Measurements from ENCODE around the genes C3orf33, TIPARP, LXN and RARRES1.

GRCh38 chr3:152376610-152377314, 108.0 kb downstream of the MBNL1 start:
- PRO-cap: no peak
- RAMPAGE, long total RNA, 2 experiments: no peak in any of the 2 experiments

- PRO-cap: no peak
- RAMPAGE, long total RNA, 2 experiments: no peak in any of the 2 experiments
These were observed 184.7 kb upstream of the P2RY1 start for GRCh38 chr3:152650223-152650645.

DNA sequence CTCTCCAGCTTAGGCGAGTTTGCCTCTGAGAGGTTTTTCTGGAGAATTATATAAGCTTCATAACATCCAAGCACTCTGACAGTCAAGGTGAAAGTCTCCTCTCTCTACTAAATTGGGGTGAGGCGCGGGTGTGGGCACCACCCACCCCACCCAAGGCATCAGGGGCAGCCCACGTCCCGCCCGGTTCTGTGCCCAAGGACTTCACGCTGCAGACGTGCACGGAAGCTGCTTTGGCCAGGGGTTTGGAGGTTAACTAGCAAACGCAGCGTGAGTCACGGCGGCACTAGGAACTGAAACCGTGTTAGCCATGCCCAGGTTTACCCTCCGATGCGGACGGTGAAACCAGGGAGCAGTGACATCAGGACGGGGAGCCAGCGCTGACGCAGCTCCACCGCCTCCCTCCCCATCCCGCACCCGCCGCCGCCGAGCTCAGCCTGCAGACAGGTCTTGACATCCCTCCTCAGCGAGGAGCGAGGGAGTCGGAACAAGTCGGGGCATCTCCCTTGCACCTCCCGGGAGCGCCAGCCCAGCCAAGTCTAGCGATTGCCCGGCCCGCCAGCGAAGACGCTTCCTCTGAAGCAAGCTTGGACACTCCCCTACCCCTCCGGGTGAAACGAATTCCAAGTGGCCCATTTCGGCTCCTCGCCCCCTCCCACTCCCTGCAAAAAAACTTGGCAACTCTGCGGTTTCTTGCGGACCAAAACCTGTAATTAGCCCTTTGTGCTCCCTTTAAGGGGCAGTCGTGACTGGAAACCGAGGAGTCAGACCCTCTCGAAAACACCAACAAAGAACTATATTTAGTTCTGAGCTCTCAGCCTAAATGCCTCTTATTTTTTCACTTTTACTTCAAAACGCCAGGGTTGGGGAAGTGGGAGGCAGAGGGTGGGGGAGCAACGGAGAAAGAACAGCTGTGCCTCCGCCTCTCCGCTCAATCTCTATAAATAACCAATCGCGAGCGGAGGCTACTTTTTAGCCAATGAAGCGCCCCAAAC, 1.4 kb upstream of the RAP2B start:
- PRO-cap: bidirectional peak, plus-strand start at position 259 of the sequence, minus-strand start at position 216 of the sequence; bidirectional peak, plus-strand start at position 355 of the sequence, minus-strand start at position 292 of the sequence; bidirectional peak, plus-strand start at position 524 of the sequence, minus-strand start at position 538 of the sequence; unidirectional peak, minus-strand start at position 566 of the sequence; bidirectional peak, plus-strand start outside the sequence, minus-strand start at position 943 of the sequence
- RAMPAGE, long total RNA, 2 experiments: no peak in any of the 2 experiments

GRCh38 chr3:153541818-153542329, 379.8 kb downstream of the RAP2B start:
- PRO-cap: no peak
- RAMPAGE, long total RNA, 2 experiments: no peak in any of the 2 experiments

DNA sequence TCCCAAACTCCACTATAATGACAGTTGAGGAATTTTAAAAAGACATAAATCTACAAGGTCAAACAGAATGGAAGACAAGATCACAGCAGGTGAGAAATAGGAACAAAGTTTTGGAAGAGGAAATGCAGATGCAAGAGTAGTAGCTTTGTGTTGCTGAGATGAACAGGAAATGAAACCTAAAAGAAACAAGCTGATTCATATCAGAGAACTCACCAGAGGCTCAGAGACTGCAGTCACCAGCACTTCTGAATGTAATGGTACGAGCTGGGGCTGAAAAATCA, 459.9 kb downstream of the RAP2B start:
- PRO-cap: no peak
- RAMPAGE, long total RNA, 2 experiments: no peak in any of the 2 experiments

DNA sequence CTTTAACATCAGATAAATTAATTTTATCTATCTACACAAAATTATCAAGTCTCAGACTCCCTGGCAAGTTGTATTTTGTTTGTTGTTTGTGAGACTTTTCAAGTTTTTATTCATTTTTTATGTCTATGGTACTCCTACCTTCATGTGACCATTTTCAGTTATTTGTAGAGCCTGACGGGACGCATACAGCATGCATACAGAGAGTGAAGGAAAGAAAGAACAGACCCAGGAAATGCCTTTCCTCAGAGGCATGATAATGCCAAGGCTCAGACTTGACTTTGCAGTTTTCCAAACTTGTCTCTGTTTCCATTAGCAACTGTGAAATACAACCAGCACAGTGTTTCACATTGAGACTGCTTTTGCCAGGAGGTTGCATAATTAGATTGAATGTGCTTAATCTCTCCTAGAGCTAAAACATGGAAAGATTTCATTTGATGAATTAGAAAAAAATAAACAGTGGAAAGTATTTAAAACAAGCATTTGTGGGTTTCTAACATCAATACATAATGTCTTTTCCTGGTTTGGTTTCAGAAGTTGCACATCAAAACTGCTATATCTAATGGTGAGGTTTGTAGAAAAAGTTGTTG, 60.6 kb upstream of the ARHGEF26 start:
- PRO-cap: unidirectional peak, minus-strand start at position 205 of the sequence
- RAMPAGE, long total RNA, 2 experiments: no peak in any of the 2 experiments

DNA sequence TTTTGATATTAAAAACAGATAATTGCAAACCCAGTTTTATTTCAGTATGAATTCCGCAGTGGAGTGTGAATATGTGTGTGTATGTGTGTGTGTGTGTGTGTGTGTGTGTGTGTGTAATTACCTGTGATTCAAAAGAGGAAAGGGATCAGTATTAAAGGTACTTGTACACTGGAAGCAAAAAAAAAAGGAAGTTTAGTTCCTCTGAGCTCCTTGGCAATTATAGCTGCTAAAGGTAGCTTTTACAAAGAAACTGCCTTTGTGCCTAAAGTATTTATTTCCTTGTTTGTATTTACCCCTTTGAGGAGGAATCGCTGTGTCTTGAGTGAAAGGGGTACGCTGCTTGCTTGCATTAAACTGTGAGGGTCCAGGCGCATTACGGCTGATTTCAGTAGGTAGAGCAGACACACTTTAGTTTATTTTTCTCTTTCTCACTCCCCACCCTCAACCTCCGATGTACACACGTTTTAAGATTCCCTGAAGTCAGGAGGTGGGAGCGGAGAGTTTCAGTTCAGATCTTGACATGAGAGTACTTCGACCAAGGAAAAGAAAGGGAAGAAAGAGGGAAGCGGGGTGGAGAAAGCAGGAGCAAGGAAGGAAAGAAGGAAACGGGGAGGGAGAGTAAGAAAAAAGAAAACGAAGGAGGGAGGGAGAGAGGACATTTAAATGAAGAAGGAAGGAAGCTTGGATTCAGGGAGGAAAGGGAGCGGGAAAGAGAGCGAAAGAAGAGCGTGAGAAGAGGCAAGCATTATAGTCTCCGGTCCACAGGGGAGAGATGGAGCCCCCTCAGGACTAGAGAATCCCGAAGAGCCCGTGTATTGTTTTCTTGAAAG, 1.3 kb upstream of the MME start:
- PRO-cap: no peak
- RAMPAGE, long total RNA, 2 experiments: no peak in any of the 2 experiments

DNA sequence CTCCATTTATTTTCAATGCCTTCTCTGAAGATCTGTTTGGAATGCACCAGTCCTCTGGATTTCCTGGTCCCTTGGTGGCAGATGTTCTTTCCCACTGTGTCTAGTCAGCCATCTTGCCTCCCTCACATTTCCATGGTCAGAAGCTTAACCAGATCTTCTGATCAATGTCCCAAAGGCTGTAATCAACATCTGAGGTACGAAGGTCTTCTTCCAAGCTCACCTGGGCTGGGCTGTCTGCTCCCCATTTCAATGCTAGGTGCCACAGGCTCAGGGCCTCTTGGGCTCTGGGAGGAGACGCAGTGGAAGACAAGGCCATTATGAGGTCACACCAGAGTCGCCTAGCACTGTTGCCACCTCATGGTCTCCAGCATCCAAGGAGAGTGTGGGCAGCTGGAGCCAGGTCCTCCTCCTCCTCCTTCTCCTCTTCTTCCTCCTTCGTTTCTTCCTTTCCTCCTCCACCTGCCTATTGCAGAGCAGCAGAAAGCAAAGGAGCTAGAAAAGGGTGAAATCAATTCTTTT, 52.8 kb downstream of the STRIT1 start:
- PRO-cap: no peak
- RAMPAGE, long total RNA, 2 experiments: no peak in any of the 2 experiments

GRCh38 chr3:155805474-155806617, at the start of gene C3orf33:
TSS of gene C3orf33 (minus strand) at chr3:155806278.
- PRO-cap: unidirectional peak, minus-strand start at chr3:155806268
- RAMPAGE, long total RNA, 2 experiments: no peak in any of the 2 experiments

- PRO-cap: no peak
- RAMPAGE, long total RNA, 2 experiments: no peak in any of the 2 experiments
These were observed 10.4 kb upstream of the KCNAB1 start for GRCh38 chr3:156109907-156110397.

DNA sequence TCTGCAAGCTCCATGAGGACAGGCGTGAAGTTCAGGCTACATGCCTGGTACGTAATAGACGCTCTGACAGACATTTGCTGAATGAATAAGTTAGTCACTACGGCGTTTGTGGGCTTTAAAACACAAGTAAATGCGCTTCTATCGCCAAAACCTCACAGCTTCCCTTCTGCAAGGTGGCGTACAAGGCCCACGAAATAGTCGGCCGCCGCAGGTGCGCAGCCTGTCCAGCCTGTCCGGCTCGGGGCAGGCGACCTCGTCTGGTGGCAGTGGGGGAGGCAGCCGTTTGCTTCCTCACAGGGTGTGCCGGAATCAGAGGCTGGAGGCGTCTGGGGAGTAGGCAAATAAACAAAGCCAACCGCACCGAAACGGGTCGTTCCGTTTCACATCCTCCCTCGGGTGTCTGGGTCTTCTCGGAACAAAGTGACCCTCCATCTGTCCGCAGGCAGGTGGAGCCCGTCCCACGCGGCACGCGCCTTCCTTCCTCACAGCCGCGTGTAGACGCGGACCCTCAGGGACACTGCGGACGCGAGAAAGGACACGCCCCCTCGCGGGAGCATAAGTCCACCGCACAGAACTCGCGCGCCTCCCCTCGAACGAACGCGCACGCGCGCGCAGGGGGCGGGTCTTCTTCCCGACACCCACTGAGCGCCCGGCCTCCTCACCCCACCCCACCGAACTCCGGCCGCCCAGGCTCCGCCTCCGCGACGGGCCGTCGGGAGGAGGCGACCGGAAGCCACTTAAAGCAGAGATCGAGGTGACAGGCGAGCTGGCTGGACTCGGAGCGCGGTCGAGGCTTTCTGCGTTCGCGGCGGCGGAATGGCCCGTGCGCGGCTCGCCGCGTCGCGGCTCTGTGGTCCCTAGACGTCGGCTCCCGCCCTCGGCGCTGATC, at the start of gene TIPARP:
Gene TIPARP, plus strand, starts transcription at position 745 of the 889 bp plus-strand sequence.
- PRO-cap: bidirectional peak, plus-strand start at position 319 of the sequence, minus-strand start at position 259 of the sequence; bidirectional peak, plus-strand start at position 745 of the sequence, minus-strand start at position 534 of the sequence
- RAMPAGE, long total RNA, 2 experiments: start-site peak on the plus strand in 2 of 2 experiments, centred at positions 774 to 775 of the sequence, 1,204 to 1,630 reads per replicate; start-site peak on the minus strand in 2 of 2 experiments, centred at position 532 of the sequence, 21 to 31 reads per replicate

DNA sequence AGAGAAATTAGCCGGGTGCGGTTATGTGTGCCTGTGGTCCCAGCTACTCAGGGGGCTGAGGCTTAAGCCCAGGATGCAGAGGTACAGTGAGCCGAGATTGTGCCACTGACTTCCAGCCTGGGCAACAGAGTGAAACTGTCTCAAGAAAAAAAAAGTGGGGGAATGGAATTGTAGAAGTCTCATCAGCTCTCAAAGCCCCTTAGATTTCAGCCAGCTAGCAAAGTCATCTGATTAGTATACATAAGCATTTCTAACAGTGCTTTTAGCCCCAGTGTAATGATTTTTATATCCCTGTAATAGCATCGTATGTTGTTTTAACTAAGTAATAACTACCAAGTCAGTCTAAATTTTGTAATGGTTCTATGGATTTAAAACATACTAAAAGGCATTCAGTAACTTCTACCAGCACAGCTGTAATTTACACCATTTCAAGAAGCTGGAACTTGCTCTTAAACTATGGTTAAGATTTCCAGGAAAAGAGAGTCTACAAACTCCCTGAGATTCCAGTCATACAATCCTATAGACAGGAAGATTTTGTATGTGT, 33.4 kb downstream of the TIPARP start:
- PRO-cap: no peak
- RAMPAGE, long total RNA, 2 experiments: no peak in any of the 2 experiments

- PRO-cap: no peak
- RAMPAGE, long total RNA, 2 experiments: no peak in any of the 2 experiments
These were observed 159.6 kb downstream of the LEKR1 start for GRCh38 chr3:156985775-156986084.

GRCh38 chr3:157045281-157045948, 114.5 kb downstream of the CCNL1 start:
- PRO-cap: no peak
- RAMPAGE, long total RNA, 2 experiments: no peak in any of the 2 experiments

- PRO-cap: no peak
- RAMPAGE, long total RNA, 2 experiments: no peak in any of the 2 experiments
These were observed 72.0 kb downstream of the CCNL1 start for GRCh38 chr3:157087765-157088438.

- PRO-cap: no peak
- RAMPAGE, long total RNA, 2 experiments: no peak in any of the 2 experiments
These were observed 23.1 kb downstream of the CCNL1 start for GRCh38 chr3:157136640-157137366.

GRCh38 chr3:157532318-157533005, 29.2 kb upstream of the VEPH1 start:
- PRO-cap: no peak
- RAMPAGE, long total RNA, 2 experiments: no peak in any of the 2 experiments

- PRO-cap: unidirectional peak, minus-strand start at chr3:158672589; unidirectional peak, minus-strand start at chr3:158672648
- RAMPAGE, long total RNA, 2 experiments: start-site peak on the minus strand in 2 of 2 experiments, at chr3:158672578-158672669 at its widest, 176 to 443 reads per replicate
These were observed at the start of gene LXN for GRCh38 chr3:158672209-158673339. TSS of gene LXN (minus strand) at chr3:158672648.

- PRO-cap: bidirectional peak, plus-strand start at chr3:158732201, minus-strand start at chr3:158732176; bidirectional peak, plus-strand start at chr3:158732533, minus-strand start at chr3:158732457; bidirectional peak, plus-strand start at chr3:158732852, minus-strand start at chr3:158732779
- RAMPAGE, long total RNA, 2 experiments: start-site peak on the minus strand in 2 of 2 experiments, at chr3:158732179-158732779 at its widest, 8 to 201 reads per replicate
These were observed at the start of gene RARRES1 for GRCh38 chr3:158731971-158732919. TSS of gene RARRES1 (minus strand) at chr3:158732457.

GRCh38 chr3:159169653-159170322, 100.7 kb downstream of the IQCJ start:
- PRO-cap: no peak
- RAMPAGE, long total RNA, 2 experiments: no peak in any of the 2 experiments